ENCODE measurements around the genes IL3 and CSF2.

GRCh38 chr5:129093939-129094383 lies 588 bp upstream of the ISOC1 start:
- PRO-cap, result bidirectional peak, plus-strand start at chr5:129094308, minus-strand start at chr5:129094220
- RRBS, result no CpG with 5 or more reads among the region's 11 CpGs

DNA sequence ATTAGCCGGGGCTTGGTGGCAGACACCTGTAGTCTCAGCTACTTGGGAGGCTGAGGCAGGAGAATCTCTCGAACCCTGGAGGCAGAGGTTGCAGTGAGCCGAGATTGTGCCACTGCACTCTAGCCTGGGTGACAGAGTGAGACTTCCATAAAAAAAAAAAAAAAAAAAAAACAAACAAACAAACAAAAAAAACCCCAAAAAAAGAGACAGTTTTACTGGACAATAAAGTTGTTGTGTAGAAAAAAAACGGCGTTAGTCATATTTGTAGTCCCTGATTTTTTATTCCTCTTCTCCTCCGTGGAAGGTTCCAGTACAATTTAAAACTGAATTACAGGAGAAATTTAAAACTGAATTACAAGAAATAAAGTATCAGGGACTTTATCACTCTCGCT lies 18.6 kb downstream of the MINAR2 start:
- PRO-cap, result no peak
- RRBS, result no CpG with 5 or more reads among the region's 7 CpGs

DNA sequence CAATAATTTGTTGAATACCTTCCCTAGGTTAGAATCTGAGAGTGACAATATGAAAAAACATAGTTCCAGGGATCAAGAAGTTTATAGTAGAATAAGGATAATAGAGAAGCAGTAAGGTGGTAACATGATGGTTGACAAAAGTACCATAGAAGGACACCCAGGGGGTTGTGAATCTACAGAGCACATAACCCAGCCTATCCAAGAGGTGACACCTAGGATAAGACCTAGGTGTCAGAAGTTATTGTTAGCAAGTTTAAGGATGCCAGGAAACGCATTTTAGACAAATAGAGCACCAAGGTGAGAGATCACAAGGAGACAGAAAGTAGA lies 86.4 kb downstream of the CHSY3 start:
- PRO-cap, result no peak
- RRBS, result no CpG with 5 or more reads among the region's 1 CpG

- PRO-cap, result no peak
- RRBS, result no CpG with 5 or more reads among the region's 2 CpGs
These were observed 40.0 kb upstream of the CDC42SE2 start for GRCh38 chr5:131223862-131224337.

- PRO-cap, result no peak
- RRBS, result no CpG with 5 or more reads among the region's 6 CpGs
These were observed 1.0 kb upstream of the CDC42SE2 start for GRCh38 chr5:131262831-131263195.

DNA sequence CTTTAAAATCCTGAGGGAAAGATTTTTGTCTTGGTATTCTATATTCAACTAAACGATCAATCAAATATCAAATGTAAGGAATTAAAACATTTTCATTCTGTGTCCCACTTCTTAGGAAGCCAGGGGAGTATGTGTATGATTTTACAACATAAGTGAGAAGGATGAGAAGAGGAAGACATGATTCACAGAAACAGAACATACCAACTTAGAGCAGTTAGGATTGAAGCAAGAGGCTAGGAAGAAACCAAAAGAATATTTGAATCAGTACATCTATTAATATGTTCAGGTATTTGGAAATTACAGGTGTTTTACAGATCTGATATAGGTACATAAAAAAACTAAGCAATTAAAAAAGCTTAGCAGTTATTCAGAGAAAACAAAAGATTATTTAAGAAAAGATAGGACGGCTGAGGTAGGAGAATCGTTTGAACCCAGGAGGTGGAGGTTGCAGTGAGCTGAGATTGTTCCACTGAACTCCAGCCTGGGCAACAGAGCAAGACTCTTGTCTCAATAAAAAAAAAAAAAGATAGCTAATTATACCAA lies 77.6 kb downstream of the CDC42SE2 start:
- PRO-cap, result no peak
- RRBS, result no CpG with 5 or more reads among the region's 3 CpGs

DNA sequence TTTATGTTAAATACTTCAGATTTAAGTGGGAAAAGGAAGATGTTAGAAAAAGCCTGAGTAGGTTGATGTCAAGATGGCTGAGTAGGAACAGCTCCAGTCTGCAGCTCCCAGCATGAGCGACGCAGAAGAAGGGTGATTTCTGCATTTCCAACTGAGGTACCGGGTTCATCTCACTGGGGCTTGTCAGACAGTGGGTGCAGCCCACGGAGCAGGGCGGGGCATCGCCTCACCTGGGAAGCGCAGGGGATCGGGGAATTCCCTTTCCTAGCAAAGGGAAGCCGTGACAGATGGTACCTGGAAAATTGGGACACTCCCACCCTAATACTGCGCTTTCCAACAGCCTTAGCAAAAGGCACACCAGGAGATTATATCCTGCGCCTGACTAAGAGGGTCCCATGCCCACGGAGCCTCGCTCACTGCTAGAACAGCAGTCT lies 80.1 kb downstream of the CDC42SE2 start:
- PRO-cap, result no peak
- RRBS, result no CpG with 5 or more reads among the region's 13 CpGs

- PRO-cap, result no peak
- RRBS, result no CpG with 5 or more reads among the region's 5 CpGs
These were observed 122.8 kb downstream of the CDC42SE2 start for GRCh38 chr5:131386619-131387076.

GRCh38 chr5:131391520-131392257 lies 127.8 kb downstream of the CDC42SE2 start:
- PRO-cap, result no peak
- RRBS, result no CpG with 5 or more reads among the region's 10 CpGs

- PRO-cap, result no peak
- RRBS, result no CpG with 5 or more reads among the region's 7 CpGs
These were observed 131.6 kb downstream of the CDC42SE2 start for GRCh38 chr5:131395226-131396161.

GRCh38 chr5:131435978-131436576 lies 172.2 kb downstream of the CDC42SE2 start:
- PRO-cap, result no peak
- RRBS, result no CpG with 5 or more reads among the region's 4 CpGs

- PRO-cap, result no peak
- RRBS, result no CpG with 5 or more reads among the region's 2 CpGs
These were observed 14.0 kb upstream of the FNIP1 start for GRCh38 chr5:131810910-131811109.

DNA sequence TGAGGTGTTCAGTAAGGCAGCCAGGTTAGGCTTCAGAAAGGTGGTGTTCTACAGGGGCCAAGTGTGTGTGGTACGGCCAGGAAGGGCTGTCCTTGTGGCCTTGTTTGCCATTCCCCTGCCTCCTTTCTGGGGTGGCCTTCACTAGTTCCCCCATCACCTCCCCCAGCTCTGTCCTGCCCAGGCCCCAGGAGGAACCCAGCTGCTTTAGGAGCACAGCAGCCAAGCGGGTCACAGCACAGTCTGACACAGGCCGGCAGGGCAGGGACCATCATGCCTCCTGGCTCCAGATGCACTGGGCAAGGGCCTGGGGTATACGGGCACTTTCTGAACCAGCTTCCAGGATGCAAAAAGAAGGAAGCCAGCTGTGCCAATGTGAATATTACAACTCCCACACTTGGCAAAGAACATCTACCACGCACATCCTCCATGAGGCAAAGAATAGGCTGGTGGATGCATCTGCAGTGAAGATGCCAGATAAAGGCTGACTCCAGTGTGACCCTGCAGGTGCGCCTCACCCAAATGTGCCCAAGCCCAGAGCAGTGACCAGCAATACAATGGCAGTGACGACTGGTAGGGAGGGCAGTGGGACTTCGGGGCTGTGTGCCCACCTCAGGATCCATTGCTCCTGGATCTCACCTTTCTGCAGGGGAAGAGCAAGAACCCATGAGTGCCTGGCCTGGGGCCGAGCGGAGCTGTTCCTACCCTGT lies 6.4 kb upstream of the IL3 start:
- PRO-cap, result no peak
- RRBS, result no CpG with 5 or more reads among the region's 10 CpGs

DNA sequence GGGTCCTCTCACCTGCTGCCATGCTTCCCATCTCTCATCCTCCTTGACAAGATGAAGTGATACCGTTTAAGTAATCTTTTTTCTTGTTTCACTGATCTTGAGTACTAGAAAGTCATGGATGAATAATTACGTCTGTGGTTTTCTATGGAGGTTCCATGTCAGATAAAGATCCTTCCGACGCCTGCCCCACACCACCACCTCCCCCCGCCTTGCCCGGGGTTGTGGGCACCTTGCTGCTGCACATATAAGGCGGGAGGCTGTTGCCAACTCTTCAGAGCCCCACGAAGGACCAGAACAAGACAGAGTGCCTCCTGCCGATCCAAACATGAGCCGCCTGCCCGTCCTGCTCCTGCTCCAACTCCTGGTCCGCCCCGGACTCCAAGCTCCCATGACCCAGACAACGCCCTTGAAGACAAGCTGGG lies at the start of gene IL3:
Gene IL3 (plus strand): TSS at position 274 of the 422 bp plus-strand sequence.
- PRO-cap, result no peak
- RRBS, result no CpG with 5 or more reads among the region's 14 CpGs

- PRO-cap, result no peak
- RRBS, result no CpG with 5 or more reads among the region's 8 CpGs
These were observed at the start of gene CSF2 for GRCh38 chr5:132073497-132073911. Gene CSF2, plus strand, starts transcription at chr5:132073789.

DNA sequence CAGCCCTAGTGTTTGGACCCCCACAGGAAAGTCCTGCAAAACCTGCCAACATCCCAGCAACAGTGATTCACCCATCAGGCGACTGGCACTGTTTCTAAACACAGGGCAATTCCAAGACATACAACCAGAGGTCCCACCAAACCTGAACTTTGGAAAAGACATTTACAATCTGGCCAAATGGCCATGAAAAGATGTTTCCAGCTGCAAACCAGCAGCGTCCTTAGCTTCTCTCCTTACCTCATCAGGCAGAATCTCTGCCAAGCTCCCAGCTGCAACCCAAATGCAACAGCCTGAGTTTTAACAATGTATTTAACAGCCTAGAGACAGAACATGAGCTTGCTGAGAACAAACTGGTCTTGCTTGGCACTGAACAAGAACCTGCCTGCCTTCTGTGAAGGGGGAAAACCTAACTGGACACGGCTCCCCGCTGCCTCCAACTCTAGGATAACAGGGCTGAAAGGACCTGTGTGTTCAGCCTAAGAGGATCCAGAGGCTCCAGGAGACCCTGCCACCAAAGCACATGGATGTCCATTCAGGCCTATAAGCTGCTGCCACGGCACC lies 5.8 kb downstream of the P4HA2 start:
- PRO-cap, result no peak
- RRBS, result no CpG with 5 or more reads among the region's 5 CpGs

DNA sequence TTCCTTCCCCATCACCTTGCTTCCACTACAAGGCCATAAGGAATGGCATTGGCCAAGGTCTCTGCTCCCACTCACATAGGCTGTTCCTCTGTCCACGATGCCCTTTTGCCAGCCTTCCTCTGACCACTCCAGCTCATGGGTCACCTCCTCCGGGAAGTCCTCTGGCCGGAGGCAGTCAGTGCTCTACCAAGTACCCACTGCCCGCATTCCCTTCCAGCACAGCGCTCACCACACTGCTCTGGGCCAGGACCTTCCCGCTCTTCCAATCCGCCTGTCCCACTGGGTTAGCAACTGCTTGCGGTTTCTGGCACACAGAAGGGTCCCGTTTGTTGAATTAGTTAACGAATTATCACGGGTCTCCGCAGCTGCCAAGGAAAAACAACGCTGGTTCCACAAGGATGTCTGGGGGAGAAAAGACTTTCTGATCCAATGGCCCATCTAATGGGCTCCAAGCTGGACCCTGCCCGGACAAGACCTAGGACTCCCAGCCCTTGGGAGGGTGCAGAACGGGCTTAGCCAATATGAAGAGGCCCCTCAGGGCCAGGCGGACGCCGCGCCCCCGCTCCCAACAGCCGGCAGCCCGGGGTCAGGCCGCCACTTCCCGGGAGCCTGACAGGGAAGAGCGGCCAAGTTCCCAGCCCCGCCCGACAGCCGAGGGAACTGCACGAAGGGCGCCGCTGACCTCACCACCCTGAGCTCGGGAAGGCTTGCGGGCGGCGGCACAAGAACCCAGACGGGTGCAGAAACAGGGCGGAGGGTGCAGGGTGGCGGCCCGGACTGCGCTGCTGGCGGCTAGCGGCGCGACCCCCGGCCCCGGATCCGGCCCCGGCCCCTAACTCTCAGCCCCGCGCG lies 570 bp downstream of the P4HA2 start:
- PRO-cap, result bidirectional peak, plus-strand start at position 689 of the sequence, minus-strand start at position 659 of the sequence
- RRBS, result 3% methylated on average over 18 of the region's 51 CpGs

GRCh38 chr5:132258310-132259112 lies 1.0 kb downstream of the PDLIM4 start:
- PRO-cap, result no peak
- RRBS, result 76% methylated on average over 3 of the region's 15 CpGs

GRCh38 chr5:132265536-132266292 lies 8.2 kb downstream of the PDLIM4 start:
- PRO-cap, result bidirectional peak, plus-strand start at chr5:132265947, minus-strand start at chr5:132265837
- RRBS, result no CpG with 5 or more reads among the region's 12 CpGs

GRCh38 chr5:132297932-132298766 lies 4.0 kb downstream of the SLC22A4 start:
- PRO-cap, result no peak
- RRBS, result no CpG with 5 or more reads among the region's 7 CpGs